AG10803 (cell line): ENCODE data around the genes OR4F5 and VWA1.

GRCh38 chr1:65022-65568, at the start of gene OR4F5:
OR4F5 (plus strand) TSS chr1:65419.
- RRBS = no CpG with 5 or more reads among the region's 2 CpGs

GRCh38 chr1:793643-794046, 107.2 kb upstream of the OR4F16 start:
- RRBS = no CpG with 5 or more reads among the region's 3 CpGs

GRCh38 chr1:794961-795425, 108.5 kb upstream of the OR4F16 start:
- RRBS = no CpG with 5 or more reads among the region's 8 CpGs

- RRBS = 7% methylated on average over 34 of the region's 64 CpGs
Measured at GRCh38 chr1:909827-910400, 13.8 kb upstream of the SAMD11 start.

GRCh38 chr1:998397-999286, 1.3 kb downstream of the HES4 start:
- RRBS = 2% methylated on average over 33 of the region's 93 CpGs

GRCh38 chr1:1001652-1002476, 2.0 kb upstream of the HES4 start:
- RRBS = 2% methylated on average over 33 of the region's 65 CpGs

DNA sequence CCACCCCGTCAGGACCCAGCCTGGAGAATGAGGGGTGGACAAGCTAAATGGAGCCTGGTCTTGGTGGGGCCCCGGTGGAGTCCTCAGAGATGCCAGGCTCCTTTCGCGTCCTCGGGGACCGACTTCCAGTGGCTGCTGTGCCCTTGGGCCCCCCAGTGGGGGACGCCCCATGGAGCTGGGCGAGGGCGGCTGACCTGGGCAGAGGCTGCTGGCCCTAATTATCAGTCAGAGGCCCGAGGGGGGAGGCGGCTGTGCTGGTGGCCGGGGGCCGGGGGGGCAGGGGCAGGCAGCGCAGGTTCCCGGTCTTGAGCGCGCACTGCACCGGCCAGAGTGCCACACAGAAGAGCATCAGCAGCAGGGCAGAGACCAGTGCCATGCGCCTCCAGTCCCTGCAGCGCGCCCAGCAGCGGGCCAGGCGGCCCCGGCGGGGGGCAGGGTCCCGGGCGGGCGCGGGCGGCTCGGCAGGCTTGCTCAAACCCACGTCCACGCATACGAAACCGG, 2.5 kb downstream of the RNF223 start:
- RRBS = 71% methylated on average over 17 of the region's 35 CpGs

GRCh38 chr1:1124124-1125209, 8.6 kb upstream of the C1orf159 start:
- RRBS = 57% methylated on average over 6 of the region's 34 CpGs

DNA sequence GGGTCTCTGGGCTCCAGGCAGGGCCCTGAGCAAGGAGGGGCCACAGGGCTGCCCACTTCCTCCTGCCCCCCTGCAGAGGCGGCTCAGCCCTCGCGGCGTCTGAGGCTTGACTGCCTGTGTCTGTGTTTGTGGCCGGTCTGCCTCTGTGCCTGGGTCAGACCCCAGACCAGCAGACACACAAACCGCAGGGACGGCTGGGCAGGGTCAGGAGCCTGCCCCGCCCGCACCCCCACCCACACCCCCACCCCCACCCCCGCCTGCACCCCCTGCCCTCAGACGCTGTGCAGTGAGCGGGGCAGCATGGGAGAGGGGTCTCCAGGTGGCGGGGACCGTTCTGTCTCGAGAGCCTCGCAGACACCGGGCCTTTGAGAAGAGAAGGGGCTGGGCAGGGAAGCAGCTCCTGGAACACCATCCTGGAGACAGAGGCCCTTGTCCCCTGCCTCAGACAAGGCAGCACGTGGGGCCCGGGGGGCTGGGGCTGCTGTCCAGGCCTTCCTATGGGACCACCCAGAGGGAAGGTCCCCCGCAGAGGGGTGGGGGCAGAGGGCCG, 7.3 kb upstream of the TTLL10 start:
- RRBS = 17% methylated on average over 3 of the region's 21 CpGs

GRCh38 chr1:1222256-1222983, 8.5 kb upstream of the TNFRSF4 start:
- RRBS = no CpG with 5 or more reads among the region's 33 CpGs

DNA sequence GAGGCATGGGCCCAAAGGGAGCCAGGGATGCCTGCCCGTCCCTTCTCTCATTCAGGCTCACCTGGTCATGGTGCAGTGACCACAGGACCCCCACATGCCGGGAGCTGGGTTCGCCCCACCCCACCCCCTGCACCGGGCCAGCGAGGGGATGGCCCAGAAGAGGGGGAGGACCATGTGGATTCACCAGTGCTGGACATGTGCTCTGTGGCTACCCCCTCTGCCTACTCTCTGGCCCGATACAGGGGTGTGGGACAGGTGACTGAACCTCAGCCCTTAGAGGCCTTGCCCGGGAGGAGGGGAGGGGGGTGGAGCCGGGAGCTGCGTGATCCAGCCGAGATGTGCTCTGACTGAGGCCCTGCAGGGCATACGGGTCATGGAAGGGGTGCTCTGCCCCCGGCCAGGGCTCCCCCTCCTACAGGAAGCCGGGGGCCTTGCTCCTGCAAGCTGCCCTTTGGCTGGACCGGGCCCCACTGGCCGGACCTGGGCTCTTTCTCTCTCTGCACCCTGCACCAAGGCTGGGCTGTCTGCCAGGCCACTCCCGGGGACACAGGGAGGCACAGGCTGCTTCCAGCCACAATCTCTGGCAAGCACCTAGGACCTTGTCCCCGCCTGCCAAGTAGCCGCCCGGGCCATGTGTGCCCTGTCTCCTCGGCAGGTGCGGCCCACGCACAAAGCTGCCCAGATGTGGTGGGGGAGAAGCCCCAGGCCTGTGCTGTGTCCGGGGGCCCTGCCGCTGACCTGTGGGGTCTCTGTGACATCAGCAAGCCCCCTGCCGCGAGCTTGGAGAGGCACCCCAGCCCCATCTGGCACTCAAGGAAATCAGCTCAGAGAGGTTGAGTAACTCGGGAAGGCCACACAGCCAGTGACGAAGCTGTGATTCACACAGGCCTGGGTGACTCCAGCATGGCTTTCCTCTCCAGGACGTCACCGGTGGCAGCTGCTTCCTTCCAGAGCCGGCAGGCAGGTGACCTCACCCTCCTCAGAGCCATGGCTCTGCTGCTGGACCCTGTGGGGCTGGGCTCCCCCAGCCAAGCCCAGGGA, 1.4 kb downstream of the SCNN1D start:
- RRBS = 54% methylated on average over 15 of the region's 31 CpGs

DNA sequence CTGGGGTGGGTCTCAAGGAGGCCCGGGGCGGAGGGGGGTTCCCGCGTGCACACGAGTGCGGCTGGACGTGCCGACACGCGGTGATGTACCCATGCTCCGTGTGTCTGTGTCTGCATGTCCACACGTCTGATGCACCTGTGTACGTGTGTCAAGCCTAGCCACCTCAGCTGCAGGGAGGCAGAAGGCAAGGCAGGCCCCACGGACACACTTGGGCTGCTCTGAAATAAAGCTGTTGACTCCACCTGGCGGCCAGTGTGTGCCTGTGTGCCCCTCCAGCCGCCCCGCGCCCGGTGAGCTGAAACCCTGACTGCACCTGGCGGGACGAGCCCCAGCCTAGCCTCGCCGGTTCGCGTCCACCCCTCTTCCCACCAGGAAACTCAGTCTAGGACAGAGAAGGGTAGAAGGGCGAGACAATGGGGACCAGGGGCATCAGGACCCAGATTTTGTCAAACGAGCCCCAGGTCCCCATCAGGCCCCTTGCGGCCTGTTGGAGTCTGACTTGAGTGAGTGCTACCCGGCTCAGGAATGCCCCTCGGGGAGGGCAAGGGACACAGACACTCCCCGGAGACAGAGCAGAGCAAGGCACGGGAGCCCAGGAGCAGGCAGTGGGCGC, 11.7 kb downstream of the SCNN1D start:
- RRBS = 61% methylated on average over 6 of the region's 33 CpGs

GRCh38 chr1:1300388-1301066, 7.2 kb downstream of the ACAP3 start:
- RRBS = no CpG with 5 or more reads among the region's 25 CpGs

GRCh38 chr1:1335070-1336148, 4.3 kb downstream of the TAS1R3 start:
- RRBS = 70% methylated on average over 10 of the region's 42 CpGs

GRCh38 chr1:1376053-1376833, 1.2 kb upstream of the AURKAIP1 start:
- RRBS = no CpG with 5 or more reads among the region's 16 CpGs

GRCh38 chr1:1431574-1432252, 3.8 kb upstream of the VWA1 start:
- RRBS = 78% methylated on average over 5 of the region's 13 CpGs

DNA sequence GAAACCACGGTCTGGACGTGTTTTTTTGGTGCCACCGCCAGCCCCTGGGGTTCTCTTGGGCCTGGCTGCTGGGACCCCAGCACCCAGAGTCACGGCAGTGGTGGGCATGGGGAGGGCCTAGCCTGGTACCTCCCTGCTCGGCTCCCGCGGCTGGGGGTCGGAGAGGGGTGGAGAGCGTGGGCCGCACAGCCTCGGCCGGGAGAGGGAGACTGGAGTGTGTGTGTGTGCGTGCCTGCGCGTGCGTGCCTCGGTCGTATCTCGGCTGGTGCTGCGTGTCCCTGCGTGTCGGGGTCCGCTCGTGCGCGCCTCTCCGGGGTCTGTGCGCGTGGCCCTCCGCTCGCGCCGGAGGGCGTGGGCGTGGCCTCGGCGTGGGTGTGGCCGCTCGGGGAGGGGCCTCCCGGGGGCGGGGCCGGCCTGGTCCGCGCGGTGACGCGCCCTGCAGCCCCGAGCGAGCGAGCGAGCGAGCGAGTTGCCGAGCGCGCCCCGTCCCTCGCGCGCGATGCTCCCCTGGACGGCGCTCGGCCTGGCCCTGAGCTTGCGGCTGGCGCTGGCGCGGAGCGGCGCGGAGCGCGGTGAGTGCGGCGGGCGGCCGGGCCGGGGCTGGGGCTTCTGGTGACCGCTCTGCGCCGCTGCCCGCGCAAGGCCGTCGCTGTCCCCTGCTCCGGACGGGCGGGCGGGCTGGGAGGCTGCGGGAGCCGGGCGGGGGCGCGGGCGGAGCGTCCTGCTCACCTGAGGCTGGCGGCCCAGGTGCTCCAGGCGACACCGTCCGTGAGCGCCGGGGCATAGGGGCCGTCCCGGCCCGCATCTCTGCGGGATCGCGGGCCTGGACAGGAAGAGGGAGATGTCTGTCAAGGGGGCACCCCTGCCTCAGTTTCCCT, at the start of gene VWA1:
TSS of gene VWA1 (plus strand) at position 441 of the 878 bp plus-strand sequence.
- RRBS = 3% methylated on average over 35 of the region's 108 CpGs

DNA sequence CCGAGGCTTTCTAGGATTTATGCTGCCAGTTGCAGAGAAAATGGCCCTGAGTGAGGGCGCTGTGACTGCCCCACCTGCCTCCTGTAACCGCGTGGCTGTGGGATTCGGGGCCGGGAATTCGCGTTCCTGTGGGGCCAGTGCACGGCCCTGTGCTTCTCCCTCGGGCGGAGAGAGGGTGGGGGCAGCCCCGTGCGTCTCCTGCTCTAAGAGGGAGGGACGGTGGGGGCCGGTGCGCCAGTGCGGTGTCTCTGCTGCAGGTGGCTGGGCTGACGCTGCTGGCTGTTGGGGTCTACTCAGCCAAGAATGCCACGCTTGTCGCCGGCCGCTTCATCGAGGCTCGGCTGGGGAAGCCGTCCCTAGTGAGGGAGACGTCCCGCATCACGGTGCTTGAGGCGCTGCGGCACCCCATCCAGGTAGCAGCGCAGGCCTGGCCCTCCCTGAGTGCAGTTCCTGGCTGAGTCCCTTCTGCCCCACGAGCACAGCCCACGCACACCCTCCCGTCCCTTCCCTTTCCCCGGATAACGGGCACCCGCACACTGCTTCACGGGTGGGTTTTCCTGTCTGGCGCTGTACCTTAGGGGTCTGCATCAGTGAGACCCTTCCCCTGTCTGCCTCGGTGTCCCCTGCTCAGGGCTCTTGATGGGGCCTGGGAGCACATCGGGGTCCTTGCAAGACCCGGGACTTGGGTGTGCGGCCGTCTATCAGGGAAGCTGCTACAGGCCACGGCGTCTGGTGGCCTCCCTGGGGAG, 10.7 kb downstream of the ATAD3A start:
- RRBS = no CpG with 5 or more reads among the region's 46 CpGs

DNA sequence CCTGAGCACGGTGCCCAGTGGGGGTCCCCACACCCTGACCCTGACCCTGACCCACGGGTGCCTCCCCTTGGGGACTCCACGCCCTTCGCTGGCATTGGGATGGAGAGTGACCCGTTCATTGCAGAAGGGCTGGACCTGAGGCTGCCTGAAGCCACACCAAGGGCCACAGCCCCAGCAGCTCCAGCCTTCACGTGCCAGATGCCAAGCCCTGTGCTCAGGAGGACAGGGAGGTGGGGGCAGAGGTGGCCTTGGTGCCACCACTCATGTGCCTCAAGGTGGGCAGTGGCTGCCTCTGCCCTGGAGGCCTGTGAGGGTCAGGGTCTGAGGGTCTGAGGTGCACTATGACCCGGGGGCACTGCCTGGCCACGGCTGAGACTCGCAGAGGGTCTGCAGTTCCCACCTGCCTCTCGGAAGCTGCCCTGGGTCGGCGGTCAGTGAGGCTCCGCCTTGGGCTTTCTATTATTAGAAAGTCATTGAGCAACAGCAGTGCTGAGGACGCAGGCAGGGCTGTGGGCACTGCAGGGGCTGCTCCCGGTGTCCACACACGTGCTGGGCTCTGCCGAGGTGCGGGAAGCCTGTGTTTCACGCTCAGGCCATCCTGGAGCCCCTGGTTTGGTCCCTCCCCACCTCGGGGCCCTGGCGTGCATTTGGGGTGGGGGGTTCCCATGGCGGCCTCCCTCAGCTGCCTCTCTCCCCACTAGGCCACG, 7.0 kb downstream of the TMEM240 start:
- RRBS = no CpG with 5 or more reads among the region's 23 CpGs